Foreskin keratinocyte (primary cell): Measurements from ENCODE around the genes NR3C1, PLAC8L1 and STK32A.

DNA sequence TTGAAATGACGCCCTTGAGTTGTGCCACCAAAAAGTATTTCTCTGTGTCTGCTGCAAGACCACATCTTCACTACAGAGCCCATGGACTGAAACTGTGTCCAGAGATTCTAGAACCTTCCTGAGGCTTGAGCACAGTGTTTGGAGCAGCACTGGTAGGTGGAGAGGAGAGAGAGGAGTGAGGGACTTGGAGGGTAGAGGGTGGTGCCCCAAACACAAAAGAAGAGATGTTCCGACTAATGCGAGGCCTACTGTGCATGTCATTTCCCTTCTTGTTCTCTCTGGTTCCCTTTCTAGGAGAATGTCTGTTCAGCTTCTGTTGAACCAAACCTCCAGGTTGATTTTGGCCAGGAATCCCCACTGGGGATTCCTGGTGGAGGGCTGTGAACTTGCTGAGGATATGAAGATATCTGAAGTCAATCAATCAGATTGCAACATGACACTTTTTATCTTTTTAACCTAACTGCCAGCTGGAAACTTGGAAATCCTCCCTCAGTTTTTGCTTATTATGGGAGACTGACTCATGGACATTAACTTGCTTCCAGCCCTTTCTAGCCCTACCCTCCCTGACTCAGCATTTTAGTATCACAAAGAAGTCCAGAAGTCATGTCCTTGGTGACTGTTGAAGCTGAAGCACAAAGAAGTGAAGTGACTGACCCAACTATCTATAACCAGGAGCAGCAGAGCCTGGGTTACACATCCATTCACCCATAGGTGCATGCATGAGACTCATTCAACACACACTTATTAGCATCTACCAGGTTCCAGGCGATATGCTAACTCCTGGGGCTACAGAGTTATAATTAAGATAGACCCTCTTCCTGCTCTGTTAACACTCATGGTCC, 154.4 kb downstream of the NR3C1 start:
- RAMPAGE, total RNA: no peak

- RAMPAGE, total RNA: no peak
These were observed 31.5 kb downstream of the NR3C1 start for GRCh38 chr5:143371966-143372471.

GRCh38 chr5:143403165-143404178, at the start of gene NR3C1:
Gene NR3C1 (minus strand): TSS chr5:143403686.
- RAMPAGE, total RNA: no peak

GRCh38 chr5:143582921-143583428, 179.5 kb upstream of the NR3C1 start:
- RAMPAGE, total RNA: no peak

- RAMPAGE, total RNA: no peak
These were observed 5.8 kb downstream of the SH3RF2 start for GRCh38 chr5:145942137-145942602.

DNA sequence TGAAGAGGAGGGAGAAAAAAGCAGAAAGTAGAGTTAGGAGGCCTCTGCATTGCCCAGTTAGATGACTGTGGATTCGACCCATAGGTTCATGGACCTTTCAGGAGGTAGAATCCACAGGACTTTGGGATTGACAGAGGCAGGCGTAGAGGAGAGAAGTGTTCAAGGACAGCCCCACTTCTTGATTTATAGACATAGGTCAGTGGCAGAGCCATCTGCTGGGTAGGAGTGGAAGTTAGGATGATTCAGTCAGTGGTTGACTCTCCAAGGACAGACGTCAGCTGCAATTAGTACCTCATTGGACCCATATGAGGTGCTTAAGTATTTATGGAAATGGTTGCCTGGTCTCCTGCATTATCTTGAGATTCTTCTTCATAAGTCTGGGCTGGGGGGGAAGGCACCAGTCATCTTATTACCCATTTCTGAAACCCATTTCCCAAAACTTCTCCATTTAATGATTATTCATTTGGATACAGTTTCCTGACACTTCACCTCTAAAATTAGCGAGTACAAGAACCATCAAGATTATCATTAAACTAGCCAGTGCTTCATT, 70.9 kb downstream of the SH3RF2 start:
- RAMPAGE, total RNA: no peak

GRCh38 chr5:146071059-146071831, 34.1 kb downstream of the PLAC8L1 start:
- RAMPAGE, total RNA: no peak

DNA sequence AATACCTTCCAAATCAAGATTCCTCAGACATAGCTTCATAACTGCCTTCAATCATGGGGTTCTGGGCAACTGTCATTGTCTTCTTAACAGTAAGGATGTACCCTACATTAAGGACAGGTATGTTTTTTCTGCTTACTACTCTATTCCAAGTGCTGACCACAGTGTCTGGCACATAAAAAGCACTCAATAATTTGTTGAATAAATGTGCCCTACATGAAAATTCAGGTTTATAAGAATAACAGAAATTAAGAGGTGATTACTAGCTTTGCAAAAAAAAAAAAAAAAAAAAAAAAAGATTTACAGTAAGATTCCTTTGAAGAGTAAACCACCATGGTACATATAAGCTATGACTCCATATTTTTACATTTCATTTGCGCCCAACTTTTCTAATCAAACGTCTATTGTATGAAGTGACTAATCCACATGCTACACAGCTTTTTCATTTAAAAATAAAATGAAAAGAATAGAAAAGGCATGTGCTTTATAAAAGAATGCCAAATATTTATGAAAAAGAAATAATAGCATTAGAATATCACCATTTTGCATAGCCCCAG, at the start of gene PLAC8L1:
Gene PLAC8L1, minus strand, starts transcription at position 268 of the 554 bp plus-strand sequence.
- RAMPAGE, total RNA: no peak

GRCh38 chr5:146751640-146752307, 126.8 kb downstream of the PPP2R2B start:
- RAMPAGE, total RNA: no peak

- RAMPAGE, total RNA: no peak
These were observed at the start of gene STK32A for GRCh38 chr5:147234357-147235212. Gene STK32A (plus strand): TSS chr5:147235026.

- RAMPAGE, total RNA: no peak
These were observed 102.7 kb downstream of the DPYSL3 start for GRCh38 chr5:147406889-147407878.

DNA sequence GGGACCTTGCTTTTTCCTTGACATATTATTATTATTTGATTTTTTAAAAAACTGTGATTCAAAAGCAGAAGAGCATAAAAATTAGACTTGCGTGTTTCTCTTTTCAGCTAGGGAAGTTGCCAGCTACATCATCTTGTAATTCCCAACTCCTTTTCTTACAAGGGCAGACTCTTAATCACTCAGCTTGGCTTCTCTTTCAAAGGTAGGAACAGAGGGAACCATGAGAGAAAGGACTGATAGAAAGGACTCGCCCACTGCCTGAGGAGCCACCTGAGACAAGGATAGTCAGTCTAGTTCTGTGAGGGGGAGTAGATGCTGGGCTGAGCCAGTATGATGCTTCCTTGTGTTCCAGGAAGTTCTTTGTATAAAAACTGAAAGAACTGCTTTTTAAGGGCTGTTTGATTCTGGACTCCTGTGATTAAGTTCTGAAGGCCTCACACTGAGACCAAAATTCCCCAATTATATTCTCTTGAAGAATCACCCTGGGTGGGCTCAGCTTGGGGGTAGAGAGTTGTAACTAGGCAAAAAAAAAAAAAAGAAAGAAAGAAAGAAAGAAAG, 51.1 kb upstream of the DPYSL3 start:
- RAMPAGE, total RNA: no peak

DNA sequence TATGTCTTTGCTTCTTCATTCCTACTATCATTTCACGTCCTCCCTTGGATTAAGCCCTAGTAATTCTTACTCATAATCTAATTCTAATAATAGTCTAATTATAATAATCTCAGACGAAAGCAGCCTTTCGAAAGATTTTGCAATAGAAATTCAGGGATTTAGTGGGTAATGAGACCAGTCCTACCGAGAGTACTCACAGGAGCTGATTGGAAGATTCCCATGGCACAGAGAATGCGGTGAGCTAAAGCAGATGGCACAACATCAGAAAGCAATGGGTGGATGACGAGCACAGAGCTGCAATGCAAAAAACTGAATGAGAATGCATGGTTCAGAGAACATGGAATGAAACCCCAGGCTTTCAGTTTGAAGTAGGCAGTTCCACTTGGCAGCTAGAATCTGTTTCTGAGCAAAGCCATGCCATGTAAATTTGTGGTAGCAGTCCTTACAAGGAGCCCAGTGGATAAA, 78.2 kb upstream of the SPINK5 start:
- RAMPAGE, total RNA: no peak

DNA sequence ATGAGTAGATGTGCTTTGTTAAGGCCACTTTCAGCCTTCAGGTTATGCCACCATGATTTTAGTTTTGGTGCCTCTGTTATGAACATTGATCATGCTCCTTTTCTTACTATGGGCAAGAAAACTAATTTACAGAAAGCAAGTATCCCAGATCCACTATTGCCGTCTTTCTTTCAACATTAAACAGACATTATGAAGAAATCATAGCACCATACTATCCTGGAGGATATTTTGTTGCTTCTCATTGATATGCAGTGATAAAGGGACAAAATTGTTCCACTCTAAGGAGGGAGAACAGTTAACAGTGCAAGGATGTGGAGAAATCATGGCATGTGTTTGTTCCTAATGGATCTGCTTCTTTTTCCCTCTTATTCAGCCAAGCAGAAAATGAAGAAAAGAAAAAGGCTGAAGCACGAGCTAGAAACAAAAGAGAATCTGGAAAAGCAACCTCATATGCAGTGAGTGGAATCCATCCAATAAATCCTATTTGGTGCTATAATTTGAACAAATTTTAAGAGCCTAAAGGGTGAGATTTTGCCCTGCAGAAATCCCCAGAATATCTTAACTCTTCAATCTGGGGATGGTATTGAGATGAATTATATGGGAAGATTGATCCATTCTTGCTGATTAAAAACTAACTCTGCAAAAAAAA, 35.2 kb downstream of the SPINK5 start:
- RAMPAGE, total RNA: no peak

DNA sequence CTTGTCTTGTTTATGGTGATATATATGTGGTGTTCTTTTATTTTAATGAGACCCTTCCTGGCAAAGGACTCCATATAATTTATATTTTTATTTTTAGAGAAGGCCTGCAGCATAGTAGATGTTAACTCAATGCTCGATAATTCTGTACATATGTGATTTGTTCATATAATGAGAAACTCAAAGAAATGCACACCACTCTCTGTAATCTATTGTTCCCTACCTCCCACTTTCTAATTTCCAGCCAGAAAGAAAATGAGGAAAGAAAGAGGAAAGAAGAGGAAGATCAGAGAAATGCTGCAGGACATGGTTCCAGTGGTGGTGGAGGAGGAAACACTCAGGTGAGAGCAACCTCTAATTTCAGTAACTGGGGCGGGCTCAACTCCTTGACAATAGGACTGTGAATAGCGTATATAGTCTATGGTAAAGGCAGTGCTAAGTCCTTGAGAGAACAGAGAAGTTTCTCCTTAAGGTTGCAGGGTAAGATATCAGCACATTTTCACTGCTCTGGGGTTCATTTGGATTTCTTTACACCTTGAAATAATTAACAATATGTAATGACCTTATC, 52.1 kb upstream of the SPINK14 start:
- RAMPAGE, total RNA: no peak

- RAMPAGE, total RNA: no peak
These were observed 85.8 kb downstream of the FBXO38 start for GRCh38 chr5:148469408-148470204.

DNA sequence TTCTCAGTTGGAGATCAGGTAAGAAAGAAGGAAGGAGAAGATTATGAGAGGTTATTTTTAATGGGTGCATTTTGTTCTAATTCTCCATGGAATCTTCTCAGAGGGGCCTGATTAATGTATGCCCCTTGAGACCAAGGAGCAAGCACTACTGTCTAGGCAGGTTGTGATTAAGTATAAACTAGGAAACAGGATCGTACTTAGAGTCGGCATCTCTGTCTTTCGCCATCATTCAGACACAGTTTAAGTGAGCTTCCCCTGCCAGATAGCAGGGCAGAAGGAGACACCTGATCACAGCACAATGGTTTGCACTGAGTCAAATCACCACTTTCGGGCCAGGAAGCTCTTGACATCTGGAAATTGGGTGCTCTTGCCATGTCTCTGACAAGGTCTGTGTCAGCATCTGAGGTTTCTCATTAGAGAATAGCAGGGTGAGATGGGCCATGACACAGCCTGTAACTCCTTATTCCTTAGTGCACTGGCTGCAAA, 8.2 kb downstream of the ADRB2 start:
- RAMPAGE, total RNA: no peak

GRCh38 chr5:148836618-148837228, 10.3 kb downstream of the ADRB2 start:
- RAMPAGE, total RNA: no peak

GRCh38 chr5:148844575-148845348, 18.4 kb downstream of the ADRB2 start:
- RAMPAGE, total RNA: no peak

GRCh38 chr5:148915503-148915789, 89.0 kb downstream of the ADRB2 start:
- RAMPAGE, total RNA: no peak